ENCODE results near the gene EEF2K.

- PRO-cap = no peak
These were observed 22.4 kb downstream of the ACSM1 start for GRCh38 chr16:20674929-20675602.

DNA sequence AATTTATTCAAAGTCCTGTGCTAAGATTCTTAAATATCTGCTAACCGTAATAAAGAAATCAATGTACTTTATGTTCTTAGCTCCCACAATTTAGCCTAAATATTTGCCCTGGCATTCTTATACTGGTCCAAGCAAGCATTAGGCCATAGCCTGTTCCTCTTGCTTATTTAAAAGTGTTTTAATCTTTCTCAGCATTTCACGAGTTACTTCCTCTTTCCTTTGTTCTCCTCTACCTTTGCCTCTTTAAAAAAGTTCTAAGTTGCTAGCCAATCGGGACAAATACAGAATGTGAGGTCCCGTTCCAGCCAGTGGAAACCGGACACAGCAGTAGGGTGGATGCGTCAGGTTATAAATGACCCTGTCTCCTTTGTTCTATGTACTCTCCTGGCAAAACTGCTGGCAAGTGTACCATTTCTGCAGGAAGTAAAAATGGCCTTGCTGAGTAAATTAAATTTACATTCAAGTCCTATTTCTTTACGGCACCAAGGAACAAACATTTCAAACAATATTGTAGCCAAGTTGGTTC is 3.5 kb downstream of the ACSM1 start:
- PRO-cap = no peak

DNA sequence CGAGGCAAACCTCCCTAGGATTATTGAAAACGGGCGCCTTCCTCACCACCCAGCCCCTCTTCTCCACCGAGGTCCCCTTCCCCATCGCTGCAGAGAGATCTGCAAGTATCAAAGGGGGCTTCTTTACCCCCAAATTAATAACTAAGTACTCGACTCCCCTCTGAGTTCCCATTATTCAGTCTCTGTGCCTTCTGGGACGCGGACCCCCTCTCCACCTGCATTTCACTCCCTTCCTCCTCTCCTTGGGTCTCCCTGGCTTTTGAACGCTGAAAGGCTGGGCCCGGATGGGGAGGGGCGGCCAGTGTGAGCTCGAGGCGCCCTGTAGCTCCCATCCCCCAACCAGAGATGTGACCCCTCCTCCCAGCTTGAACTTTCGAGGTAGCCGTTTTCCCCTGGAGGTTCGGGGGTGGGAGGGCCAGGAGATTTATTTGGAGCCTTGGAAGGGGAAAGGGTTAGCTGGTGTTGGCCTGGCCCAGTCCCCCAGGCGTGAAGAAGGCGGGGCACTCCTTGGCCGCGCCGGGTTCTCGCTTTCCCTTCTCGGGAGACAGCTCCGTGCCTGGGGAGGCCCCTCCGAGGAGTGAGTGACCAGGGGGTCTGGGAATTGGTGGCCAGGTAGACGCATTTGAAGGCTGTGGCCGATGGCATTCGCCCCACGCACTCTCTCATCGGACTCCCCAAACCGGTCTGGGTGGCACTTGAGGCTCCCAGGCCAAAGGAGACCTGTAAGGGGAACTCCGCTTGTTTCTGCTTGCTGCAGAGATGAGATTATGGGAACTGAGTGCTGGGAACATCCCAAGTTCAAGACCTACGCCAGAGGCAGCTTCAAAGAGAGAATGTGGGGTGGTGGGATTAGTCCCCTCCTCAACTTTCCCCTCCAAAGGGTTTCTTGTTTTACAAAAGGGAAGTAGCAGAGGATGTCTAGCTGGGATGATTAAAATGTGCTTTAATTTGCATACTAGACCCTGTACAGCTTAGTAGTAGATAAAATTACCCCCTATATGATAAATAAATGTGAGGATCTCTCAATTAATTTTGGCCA is 955 bp downstream of the LDAF1 start:
- PRO-cap = unidirectional peak, minus-strand start at position 686 of the sequence

GRCh38 chr16:21359932-21360465 is 81.9 kb upstream of the CRYM start:
- PRO-cap = no peak

GRCh38 chr16:21501514-21502538 is 97.6 kb upstream of the METTL9 start:
- PRO-cap = unidirectional peak, minus-strand start at chr16:21501964; bidirectional peak, plus-strand start at chr16:21502438, minus-strand start at chr16:21502274

DNA sequence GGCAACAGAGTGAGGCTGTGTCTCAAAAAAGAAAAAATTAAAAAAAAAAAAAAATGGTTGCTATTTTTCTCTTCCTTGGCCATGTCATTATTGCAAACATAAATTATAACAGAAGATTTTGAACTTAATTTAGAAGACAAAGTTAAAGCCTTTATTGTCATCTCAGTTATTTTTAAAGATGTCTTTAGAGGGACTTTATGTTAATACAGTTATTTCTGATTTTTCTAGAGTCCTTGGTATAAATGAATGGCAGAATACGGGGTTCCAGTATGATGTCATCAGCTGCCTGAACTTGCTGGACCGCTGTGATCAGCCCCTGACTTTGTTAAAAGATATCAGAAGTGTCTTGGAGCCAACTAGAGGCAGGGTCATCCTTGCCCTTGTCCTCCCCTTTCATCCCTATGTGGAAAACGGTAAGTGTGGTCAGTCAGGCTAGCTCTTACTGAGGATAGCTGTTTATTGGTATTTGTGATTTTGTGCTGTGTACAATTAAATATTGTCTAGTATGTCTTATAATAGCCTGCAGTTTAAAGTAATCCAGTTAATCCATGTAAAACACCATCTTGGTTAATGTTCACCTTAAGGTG is 25.4 kb downstream of the METTL9 start:
- PRO-cap = no peak

DNA sequence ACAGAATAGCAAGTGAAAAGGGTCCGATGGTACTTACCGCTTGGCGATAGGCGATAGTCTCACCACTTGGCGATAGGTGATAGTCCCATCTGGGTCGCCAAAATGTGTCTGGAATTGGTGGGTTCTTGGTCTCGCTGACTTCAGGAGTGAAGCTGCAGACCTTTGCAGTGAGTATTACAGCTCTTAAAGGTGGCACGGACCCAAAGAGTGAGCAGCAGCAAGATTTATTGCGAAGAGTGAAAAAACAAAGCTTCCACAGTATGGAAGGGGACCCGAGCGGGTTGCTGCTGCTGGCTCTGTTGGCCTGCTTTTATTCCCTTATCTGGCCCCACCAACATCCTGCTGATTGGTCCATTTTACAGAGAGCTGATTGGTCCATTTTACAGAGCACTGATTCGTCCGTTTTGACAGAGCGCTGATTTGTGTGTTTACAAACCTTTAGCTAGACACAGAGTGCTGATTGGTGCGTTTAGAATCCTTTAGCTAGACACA is 15.5 kb downstream of the IGSF6 start:
- PRO-cap = no peak

DNA sequence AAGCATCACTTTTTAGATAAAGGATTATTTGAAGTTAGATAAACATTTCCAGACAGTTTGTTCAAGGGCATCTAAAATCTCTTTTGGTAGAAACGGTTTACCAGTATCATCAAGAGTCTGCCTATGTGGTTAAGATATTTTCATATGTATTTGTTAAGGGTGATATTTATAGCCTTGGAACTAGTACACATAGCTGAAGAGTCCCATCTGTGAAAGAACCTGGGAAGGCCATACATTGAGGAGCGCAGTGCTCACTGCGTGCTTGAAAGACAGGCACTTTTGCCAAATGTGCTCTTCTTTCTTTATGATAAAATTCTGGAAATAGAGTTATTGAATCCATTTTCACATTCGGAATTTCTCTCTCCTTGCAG is 7.8 kb downstream of the IGSF6 start:
- PRO-cap = no peak

DNA sequence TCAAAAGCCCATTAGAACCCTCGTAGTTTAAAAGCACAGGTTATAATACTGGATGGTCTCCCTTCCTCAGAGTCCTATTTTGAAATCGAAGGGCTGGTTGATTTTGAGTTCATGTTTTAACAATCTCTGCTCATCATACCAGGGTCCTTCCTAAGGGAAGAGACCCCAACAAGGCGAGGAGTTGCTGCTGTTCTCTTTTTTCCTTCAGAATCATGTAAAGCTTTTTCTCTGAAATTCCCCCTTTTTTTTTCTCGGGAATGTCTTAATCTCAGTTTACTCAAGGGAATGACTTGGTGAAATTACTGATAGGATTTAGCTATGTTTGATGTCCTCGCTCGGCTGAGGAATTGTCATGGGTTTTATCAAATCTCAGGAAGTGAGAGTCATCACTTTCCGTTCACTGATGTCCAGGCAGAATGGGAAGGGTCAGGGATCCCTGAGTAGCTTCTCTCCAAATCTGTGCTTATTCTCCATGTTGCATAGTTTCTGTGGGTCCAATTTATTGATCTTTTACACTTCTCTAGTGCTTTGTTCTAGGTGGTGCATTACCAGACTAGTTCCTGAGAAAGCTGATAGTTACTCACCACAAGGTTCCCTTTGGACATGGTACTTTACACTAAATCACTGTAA is 6.4 kb downstream of the IGSF6 start:
- PRO-cap = no peak

GRCh38 chr16:21950947-21951768 is 2.0 kb upstream of the UQCRC2 start:
- PRO-cap = no peak

DNA sequence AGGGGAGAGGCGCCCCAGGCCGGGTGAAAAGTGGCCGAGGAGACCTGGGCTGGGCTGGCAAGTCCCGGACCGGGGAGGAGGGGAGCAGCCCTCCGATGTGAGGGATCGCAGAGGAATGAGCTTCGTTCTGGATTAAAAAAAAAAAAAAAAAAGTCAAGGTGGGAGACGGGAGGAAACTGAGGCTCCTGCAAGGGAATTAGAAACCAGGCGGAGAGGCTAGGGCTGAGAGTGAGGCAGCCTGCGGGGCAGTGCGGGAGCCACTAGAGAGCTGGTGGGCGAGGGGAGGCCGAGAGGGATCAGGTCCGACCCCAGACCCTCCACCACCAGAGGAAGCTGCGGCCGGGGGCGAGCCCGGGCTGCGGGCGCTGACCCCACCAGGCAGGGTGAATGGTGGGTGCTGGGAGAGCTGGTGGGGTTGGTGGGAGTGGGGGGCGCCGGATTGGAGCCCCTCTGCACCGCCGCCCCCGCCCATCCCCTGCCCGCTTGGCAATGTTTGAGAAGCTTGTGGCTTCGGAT is 759 bp downstream of the MOSMO start:
- PRO-cap = no peak

- PRO-cap = bidirectional peak, plus-strand start at chr16:22206317, minus-strand start at chr16:22206016
These were observed at the start of gene EEF2K for GRCh38 chr16:22205645-22206405. EEF2K (plus strand) TSS chr16:22206278.

DNA sequence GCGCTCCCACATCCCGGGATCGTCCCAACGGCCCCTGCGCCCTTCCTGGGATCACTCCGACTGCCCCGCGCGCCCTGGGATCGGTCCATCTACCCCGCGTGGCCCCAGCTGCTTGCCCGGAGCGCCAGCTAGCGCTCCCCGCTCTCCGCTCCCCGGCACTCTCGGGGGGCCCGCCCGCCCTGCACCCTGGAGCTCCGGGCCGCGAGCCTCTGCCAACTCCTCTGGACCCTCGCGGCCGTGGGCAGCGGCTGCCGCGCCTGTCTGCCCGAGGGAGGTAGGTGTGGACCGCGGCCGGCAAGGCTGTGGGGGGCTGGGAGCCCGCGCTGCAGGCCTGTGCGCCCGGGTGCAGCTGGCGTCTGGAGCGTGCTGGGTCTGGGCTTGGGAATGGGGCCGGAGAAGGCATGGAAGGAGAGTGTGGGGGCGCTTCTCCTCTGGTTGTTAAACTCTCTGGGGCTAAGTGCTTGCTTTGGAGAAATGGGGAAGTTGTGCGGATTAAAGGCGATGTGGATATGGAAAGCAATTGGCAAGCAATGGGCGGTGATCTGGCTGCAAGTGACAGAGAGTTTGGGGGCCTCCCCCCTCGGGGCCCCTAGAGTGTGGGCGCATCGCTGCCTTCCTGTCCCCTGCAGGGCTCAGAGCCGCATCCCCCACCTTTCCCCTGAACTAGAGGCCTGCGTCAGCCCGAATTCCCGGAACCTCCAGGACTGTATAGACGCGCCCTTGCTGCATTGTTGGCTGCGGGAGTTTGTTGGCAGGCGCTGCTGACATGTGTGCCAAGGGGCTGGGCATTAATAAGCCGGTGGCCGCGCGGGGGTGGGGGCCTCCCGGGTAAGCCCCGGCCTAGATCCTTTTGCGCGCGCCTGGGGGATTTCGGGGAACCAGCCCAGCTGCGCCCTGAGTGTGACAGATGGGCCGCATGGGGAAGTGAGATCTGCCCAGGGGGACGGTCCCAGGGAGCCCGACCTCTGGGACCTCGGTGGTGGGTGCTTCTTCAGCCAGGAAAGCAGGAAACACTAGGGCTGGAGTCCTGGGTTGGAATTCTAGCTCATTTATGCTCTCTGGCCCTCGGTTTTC is 665 bp downstream of the EEF2K start:
- PRO-cap = no peak

- PRO-cap = no peak
These were observed 14.5 kb downstream of the EEF2K start for GRCh38 chr16:22220513-22221137.

DNA sequence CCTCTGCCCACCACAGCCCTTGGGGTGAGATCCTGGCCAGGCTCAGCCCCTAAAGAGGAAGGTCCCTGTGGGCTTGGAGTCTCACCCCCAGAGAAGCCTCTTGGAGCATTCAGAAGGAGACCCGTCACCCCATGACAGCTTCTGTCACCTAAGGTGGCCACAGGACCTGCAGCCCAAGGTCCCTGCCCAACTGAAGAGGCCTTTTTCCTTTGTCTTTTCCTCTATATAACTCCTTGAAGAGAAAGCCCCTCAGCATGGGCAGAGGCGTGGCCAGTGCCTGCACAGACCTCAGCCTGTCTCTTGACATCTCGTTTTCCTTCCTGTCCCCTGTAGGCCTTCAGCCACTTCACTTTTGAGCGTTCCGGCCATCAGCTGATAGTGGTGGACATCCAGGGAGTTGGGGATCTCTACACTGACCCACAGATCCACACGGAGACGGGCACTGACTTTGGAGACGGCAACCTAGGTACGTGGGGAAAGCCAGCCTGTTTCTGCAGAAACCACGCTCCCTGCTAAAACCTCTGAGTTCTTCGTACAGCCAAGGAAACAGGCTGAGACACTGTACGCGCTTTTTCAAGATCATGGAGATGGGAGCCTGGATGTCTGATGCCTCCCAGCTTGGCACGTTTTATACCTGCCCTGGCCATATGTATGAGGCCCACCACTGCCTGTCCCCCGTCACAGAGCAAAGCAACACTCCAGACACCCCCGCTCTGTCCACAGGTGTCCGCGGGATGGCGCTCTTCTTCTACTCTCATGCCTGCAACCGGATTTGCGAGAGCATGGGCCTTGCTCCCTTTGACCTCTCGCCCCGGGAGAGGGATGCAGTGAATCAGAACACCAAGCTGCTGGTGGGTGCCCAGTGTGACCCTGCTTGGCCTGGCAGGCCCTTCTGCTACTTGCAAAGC is 40.0 kb upstream of the POLR3E start:
- PRO-cap = no peak

DNA sequence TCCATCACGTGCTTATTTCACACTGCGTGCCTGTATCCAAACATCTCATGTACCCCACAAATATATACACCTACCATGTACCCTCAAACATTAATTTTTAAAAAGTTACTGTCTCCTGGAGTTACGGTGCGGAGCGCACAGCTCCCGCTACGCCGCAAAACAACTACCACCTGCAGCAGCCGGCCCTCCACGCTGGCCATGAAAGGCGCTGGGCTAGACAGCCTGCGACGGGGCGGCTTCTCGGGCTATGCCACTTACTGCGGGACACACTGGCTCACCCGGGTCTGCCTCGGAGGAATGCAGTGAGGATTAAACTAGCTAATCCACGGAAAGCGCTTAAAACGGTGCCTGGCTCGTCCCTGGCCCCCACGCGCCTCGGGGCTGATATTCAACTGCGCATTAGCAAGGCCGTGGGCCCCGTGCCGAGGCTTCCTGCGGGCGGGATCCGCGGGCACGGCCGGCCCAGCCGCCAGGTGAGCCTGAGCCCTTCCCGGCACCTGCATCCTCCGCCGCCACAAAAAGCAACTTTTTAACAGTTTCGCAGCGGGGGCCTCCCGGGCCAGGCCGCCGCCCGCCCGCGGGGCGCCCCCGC is 690 bp downstream of the CDR2 start:
- PRO-cap = no peak

GRCh38 chr16:22410118-22410773 is 35.8 kb upstream of the CDR2 start:
- PRO-cap = no peak

DNA sequence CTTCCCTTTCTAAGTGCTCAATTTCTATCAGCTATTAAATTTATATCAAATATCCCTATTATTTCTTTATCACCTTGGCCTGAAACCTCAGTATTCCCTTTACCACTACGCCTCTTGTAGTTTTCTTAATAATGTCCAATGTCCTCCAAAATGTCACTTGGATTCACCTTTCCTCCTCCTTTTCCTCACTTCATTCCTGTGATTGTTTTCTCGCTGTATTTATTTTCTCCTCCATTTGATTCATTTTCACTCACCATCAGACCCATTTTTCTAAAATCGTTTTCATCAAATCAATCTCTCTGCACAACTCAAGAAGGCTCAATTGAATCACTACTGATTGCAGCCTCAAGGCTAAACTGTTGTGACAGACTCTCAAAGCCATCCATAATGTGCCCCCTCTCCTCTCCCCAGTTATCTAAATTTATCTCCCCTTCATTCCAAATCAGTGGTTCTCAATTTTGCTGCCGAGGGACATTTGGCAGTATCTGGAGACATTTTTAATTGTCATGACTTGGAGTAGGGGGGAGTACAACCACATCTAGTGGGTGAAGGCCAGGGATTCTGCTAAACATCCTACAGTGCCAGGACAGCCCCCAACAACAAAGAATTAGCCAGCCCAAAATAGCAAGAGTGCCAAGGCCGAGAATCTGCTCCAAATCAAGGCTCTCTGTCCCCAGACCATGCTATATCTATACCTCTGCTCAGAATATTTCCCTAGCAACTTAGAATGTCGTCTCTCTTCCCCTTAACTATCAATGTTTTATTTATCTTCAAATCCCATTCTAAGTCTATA is 9.2 kb downstream of the USP31 start:
- PRO-cap = no peak

- PRO-cap = no peak
These were observed 525 bp downstream of the SCNN1G start for GRCh38 chr16:23183001-23183538.

GRCh38 chr16:23279636-23280250 is 22.4 kb upstream of the SCNN1B start:
- PRO-cap = no peak